Ureter (tissue), 1 donor: Measurements from ENCODE around the genes AGO3 and MRPS15.

DNA sequence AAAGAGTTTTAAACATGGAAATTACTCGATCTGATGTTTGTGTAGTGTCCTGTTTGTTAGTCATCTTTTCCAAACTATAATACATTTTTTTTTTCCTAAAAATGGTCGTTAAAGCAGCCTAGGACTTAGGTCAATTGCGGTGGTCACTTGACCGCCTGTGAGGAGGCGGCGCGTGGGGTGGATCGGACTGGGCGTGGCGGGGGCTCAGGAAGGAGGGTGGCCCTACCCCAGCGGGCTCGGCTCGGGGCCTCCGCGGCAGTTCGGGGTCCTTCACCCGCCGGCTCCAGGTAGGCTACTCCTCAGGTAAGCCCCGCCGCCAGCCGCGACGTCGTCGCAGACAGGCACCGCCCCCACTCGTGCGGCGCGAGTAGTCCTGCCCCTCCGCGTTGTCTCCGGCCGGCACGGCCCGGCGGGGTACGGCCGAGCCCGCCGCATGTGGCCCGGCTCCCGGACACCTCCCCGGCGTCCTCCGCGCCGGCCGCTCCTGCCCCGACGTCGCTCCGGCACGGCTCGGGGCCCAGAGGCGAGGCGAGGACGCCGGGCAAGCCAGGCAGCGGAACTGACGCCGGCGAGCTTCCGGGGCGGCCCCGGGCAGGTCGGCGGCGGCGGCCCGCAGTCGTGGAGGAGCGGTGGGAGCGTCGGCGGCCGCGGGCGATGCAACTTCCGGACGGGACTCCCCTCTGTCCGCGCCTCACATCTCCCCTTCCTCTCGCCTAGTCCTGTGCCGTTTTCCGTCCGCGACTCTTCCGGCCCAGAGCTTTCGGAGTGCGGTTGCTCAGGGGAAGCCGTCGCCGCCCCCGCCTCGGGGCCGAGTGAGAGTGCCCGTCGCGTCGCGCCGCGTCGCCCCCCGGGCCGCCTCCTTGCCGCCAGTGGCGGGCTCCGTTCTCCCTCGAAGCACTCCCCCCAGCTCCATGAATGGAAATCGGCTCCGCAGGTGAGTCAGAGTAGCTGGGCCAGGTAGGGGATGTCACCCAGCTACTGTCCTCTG, at the start of gene AGO3:
Gene AGO3, plus strand, starts transcription at position 594 of the 988 bp plus-strand sequence.
- PRO-cap, result unidirectional peak, plus-strand start at position 190 of the sequence; bidirectional peak, plus-strand start at position 594 of the sequence, minus-strand start at position 561 of the sequence

- PRO-cap, result no peak
Observed at GRCh38 chr1:36046960-36047518, 36.9 kb upstream of the TEKT2 start.

- PRO-cap, result no peak
Observed at GRCh38 chr1:36161590-36161888, 5.6 kb downstream of the MAP7D1 start.

DNA sequence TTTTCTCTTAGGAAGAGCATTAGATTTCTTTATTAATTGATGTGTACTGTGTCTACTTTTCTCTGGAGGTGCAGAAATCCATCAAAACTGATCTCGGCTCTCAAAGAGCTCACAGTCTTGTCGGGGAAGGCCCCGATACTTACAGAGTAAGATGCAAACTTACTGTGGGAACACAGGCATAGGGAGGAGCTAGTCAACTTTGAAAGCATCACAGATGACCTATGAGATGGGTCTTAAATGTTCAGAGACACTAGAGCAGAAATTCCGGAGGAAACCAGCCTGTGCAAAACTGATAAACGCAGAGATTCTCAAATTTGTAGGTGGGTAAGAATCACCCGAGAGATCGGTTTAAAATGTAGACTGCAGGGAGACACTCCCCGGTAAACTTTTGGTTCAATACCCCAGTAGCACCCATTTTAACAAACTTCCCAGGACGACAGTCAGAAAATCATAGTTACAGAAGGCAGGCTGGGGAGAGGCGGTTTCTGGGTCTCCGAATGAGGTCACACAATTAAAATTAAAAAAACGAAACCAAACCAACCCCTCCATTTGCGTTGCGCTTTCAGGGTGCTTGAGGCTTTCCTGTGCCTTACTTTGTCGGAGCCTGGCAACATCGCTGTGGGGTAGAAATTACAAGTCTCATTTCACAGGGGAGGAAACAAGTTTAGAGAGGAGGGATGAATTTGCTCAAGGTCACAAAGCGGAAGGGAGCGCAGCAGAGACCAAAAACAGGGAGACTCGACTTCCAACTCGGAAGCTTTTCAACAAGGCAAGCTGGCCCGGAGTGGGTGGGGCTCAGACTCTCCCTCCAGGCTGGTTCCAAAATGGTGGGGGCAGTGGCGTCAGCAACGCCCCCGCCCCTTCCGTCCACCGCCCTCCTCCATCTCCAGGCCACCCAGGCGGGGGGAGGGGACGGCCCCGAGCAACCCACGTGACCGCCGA, 653 bp upstream of the THRAP3 start:
- PRO-cap, result bidirectional peak, plus-strand start outside the sequence, minus-strand start at position 763 of the sequence

DNA sequence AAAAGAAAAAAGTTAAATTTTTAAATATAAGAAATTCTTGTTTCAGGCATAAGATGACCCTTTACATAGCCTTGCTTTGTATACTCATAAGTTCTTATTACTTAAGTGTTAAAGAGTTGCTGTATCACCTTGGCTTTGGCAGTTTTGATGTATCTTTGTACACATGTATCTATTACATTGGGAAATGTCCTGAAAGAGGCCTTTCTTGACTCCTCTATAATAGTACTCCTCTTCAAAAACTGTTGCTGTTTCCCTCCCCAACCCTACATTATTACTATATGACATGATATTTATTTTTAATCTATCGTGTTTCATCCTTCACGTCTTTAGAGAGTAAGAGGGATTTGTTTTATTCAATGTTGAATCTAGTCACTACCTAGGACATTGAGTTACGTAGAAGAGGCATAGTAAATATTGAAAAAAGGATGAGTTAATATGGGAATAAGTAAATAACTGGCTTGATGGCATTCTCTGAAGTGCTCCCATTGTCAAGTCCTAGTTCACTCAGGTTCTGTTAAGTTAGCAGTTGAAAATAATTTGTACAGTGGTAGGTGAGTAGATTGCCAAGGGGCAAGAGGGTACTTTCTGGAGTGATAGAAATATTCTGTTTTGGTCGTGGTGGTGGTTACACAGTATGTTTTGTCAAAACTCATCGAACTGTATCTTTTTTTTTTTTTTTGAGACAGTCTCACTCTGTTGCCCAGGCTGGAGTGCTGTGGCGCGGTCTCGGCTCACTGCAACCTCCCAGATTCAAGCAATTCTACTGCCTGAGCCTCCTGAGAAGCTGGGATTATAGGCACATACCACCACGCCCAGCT, 8.2 kb downstream of the THRAP3 start:
- PRO-cap, result no peak

DNA sequence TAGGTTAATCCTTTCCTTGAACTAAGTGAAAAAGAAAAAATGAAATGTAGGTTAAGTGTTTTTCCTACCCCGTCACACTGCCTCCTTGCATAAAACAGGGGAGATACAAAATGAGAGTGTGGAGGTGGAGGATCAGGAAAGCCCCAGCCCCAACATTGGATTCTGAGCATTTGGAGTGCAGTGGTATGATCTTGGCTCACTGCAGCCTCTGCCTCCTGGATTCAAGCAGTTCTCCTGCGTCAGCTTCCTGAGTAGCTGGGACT, 3.4 kb upstream of the SH3D21 start:
- PRO-cap, result no peak

- PRO-cap, result unidirectional peak, plus-strand start at chr1:36324244
Observed at GRCh38 chr1:36323944-36324754, 704 bp upstream of the EVA1B start.

DNA sequence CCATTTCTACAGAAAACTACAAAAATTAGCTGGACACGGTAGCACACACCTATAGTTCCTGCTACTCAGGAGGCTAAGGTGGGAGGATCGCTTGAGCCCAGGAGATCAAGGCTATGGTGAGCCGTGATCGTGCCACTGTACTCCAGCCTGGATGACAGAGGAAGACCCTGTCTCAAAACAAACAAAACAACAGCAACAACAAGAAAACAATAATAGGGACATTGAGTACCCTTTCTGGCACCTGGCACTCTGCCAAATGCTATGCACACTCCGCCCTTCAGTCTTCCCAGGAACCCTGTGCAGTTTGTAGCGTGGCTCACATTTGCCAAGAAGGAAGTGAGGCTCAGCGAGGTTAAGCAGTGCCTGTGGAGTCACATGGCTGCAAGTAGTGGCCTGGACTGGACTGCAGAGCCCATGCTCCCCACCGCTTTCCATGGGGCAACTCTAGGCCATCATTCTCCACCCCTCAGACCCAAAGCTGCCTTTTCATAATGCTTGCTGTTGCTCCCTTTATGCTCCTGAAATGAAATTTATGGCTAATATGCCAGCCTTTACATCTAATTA, 5.2 kb upstream of the EVA1B start:
- PRO-cap, result no peak

- PRO-cap, result no peak
Observed at GRCh38 chr1:36352814-36353485, 29.5 kb upstream of the EVA1B start.

DNA sequence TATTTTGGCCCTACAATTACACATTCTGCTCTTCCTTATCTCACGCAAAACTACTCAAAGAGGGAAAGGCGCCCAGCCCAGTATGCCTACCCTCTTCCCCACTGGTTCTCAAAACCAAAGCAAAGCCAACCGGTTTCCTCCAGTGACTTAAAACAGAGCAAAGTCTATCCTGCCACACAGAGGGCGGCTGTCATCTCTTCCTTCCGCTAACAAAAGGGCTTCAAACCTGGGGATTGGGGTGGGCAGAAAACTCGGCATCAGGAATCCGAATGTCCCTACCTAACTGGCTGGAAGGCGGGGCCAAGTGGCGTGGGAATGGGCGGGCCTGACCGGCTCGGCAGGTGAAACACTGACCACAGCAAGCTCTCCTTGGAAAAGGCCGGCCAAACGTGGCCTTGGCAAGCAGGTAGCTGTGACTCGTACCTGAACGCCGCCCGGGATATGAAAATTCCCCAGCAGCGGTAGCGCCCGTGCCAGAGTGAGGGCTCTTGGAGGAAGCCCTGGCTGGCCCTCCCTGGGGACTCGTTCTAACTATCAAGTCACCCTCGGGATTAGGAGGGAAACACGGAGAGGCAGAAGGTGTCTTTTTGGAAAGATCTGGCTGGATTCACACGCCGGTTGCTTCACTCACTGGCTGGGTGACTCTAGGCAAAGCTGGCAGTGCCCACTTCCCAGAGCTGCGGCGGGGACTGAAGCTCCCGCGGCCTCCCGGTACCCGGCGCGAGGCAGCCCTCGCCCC, 746 bp downstream of the STK40 start:
- PRO-cap, result no peak

GRCh38 chr1:36463233-36464409, at the start of gene MRPS15:
MRPS15 (minus strand) TSS chr1:36464384.
- PRO-cap, result bidirectional peak, plus-strand start at chr1:36464468, minus-strand start at chr1:36464360

DNA sequence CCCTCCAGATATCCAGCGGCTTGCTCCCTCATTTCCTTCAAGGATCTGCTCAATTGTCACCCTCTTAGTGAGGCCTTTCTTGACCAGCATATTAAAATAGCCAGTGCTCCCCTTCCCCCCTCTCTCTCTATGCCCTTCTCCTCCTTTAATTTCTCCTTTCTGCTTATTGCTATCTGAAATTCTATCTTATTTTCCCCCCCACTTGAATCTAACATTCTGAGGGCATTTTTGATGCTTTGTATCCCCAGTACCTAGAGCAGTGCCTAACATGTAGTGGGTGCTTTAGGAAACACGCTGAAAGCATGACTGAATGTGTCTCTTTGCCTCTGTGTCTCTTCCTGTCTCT, 8.7 kb upstream of the MRPS15 start:
- PRO-cap, result no peak

DNA sequence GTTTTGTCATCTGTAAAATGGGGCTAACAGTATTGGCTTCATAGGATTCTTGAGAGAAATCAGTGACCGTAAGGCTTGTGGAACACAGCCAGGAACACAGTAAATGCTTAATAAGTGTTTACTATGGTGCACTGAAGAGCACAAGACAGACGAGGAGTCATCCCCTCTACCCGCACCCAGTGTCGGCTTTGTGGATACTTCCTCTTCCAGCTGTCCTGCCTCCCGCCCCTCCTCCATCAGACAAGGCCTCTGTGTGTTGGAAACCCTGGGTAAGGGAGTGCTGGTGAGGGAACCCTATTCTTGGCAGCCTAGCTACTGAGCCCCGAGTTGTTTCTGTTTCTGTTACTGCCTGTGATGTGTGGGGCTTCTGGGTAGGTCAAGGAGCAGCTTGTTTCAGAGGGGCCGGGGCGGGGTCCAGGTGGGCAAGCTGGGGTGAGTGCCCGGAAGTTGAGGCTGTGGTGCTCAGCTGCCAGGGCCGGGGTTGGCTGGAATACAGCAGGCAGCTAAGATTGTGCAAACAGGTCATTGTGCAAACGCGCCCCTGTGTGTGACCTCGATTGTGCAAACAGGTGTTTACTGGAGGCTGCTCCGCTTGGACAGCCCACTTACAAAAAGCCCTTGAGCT, 4.0 kb upstream of the CSF3R start:
- PRO-cap, result no peak

GRCh38 chr1:36824298-36824553, 210.1 kb downstream of the GRIK3 start:
- PRO-cap, result no peak

DNA sequence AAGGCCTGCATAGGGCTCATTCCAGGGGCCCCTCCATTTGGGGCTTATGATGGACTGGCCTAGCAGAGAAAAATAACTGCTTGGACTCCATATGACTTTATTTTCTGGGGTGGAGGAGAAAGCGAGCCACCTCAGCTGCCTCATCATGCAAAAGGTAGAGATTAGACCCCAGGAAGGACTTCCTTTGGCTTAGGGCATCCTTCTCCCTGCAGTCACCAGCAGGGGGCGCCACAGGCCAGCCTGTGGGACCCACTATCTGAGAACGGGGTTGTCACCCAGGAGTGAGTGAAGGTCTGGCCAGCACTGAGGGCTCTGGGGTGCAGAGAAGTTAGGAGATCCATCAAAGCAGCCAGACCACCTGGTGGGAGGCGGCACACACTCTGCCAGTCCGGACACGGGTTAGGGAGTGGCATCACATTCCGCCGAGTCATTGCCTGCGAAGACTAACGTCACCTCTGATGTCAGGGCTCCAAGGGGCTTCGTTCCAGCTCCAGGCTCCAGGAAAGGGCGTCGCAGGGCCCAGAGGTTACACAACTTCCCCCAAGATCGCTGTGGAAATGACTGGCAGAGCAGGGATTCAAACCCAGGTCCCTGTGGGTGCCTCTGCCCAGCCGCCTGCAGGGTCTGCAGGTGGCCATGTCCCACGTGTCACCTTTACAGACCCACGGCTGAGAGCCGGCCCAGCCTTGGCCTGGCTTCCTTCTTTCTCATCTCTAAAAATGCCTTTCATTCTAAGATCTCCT, 19.4 kb upstream of the ZC3H12A start:
- PRO-cap, result no peak

DNA sequence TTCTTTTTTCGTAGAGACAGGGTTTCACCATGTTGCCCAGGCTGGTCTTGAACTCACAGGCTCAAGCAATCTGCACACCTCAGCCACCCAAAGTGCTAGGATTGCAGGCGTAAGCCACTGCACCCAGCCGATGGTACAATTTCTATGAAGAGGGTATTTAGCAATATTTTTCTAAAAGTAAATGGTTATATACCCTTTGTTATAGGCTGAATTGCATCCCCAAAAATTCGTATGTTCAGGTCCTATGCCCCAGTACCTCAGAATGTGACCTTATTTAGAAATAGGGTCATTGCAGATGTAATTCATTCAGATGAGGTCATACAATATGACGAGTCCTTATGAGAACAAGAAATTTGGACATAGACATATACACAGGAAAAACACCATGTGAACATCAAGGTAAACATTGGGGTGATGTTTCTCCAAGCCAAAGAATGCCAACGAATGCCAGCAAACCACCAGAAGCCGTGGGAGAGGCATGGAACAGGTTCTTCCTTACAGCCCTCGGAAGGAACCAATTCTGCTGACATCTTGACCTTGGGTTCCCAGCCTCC, 13.0 kb upstream of the ZC3H12A start:
- PRO-cap, result no peak

GRCh38 chr1:37474263-37474464, 216 bp upstream of the ZC3H12A start:
- PRO-cap, result bidirectional peak, plus-strand start at chr1:37474580, minus-strand start at chr1:37474407

- PRO-cap, result no peak
Observed at GRCh38 chr1:37475569-37476114, 1.3 kb downstream of the ZC3H12A start.

GRCh38 chr1:37498961-37499753, 15.4 kb downstream of the MEAF6 start:
- PRO-cap, result no peak

DNA sequence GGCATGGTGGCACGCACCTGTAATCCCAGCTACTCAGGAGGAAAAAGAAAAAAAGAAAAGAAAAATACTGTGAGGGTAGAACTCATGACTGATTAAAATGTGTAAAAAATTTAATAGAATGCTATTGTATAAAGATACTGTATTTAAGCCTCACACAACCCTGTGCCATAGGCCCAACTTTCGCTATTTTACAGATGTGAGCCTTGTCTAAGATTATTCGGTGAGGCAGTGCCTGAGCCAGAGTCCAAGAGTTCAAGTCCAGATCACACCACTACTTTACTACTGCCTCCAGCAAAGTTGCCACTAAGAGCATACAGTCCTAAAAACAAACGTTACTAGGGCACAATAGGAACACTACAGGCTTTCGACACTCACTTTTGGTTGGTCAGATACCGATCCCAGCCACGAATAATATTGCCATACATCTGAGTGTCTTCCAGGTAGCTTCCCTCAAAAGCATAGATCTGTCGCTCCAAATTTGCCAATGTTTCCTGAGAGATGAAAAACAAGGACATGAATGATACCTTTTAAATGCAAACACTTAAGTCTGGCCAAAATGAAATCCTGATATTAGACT, 1.4 kb downstream of the MEAF6 start:
- PRO-cap, result no peak